Psoas muscle (tissue), 2 donors: Measurements from ENCODE around the genes PPP1CA and NUDT8.

- PRO-cap, 2 experiments: no peak in any of the 2 experiments
Observed at GRCh38 chr11:67365710-67366330, 7.6 kb downstream of the CLCF1 start.

GRCh38 chr11:67369549-67370778 lies 3.4 kb downstream of the CLCF1 start:
- PRO-cap, 2 experiments: no peak in any of the 2 experiments

GRCh38 chr11:67401276-67402357 lies at the start of gene PPP1CA:
Gene PPP1CA, minus strand, starts transcription at chr11:67401858.
- PRO-cap, 2 experiments: peak in 2 of 2 experiments; most common plus-strand start chr11:67401666 (in 2); most common minus-strand start chr11:67401851 (in 2)

GRCh38 chr11:67432071-67432581 lies 3.8 kb downstream of the RPS6KB2 start:
- PRO-cap, 2 experiments: no peak in any of the 2 experiments

GRCh38 chr11:67486607-67487253 lies 3.9 kb downstream of the AIP start:
- PRO-cap, 2 experiments: no peak in any of the 2 experiments

DNA sequence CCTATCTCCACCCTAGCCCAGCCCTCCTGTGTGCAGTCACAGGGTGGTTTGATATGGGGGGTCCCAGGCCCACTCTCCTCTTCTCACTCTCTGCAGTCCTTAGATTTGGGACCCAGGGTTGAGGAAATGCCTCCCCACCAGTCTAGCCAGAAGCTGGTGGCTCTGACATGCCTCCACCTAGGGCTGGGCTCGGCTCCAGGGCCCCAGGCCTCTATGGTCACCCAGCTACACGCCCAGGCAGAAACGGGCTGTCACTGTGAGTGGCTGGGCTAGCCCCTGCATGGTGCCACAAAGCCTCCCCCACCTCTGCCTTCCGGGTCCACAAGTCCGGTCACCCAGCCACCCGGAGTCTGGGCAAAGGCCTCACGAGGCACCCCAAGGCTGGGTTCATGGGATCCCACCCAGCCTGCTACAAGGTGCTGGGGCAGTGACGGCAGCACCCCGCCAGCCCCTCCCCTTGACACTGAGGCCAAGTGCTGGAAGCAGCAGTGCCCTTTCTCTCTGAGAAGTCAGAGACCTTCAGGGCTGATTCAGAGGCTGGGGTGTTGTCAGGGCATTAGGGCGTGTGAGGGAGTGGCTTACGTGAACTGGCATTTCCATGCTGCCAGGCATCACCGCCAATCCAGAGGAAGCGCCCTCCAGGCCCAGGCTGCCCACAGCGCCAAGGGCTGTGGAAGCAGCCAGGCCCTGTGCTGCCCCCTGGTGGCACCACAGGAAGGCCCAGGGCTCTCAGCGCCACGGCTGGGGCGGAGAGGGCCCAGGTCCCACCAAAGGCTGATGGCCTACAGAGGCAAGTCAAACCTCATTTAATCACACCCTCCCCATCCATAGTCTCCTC lies 650 bp upstream of the PITPNM1 start:
- PRO-cap, 2 experiments: no peak in any of the 2 experiments

DNA sequence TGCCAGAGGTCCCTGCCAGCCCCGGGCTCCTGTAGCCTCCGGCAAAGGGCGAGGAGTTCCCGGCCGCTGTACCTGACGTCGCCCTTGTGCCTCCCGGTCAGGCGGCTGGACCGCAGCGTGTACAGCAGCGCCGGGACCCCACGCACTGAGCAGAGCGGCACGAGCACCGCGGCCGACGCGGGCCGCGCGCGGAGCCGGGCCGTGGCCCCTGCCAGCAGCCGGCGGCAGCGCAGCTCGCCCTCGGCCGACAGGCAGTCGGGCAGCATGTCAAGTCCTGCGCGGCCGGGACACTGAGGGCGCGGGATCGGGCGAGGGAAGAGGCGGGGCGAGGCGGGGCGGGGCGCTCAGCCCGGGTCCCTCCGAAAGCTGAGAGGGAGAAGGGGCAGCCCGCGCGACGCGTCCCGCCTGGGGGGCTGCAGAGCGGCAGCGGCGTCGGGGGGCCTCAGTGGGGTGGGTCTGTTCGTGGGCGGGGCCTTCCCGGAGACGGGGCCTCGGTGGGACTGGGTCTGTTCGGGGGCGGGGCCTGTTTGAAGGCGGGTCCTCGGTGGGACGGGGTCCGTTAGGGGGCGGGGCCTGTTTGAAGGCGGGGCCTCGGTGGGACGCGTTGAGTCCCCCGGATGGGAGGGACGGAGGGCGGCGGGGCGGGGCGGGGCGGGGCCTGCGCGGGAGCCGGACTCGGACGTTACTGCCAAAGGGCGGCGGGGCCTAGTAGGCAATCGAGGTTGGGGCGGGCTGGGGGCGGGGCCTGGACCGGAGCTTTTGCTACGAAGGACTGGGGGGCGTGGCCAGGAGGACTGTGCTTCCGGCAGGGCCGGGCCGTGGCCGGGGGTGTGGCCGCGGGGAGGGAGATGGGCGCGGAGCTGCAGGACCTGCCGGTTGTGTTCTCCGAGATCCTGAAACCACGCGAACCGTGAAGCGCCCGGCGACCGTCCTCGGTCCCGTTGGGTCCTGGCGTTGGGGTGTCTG lies at the start of gene NUDT8:
TSS of gene NUDT8 (minus strand) at position 292 of the 966 bp plus-strand sequence.
- PRO-cap, 2 experiments: peak in 2 of 2 experiments; most common plus-strand start position 831 of the sequence (in 1); most common minus-strand start position 292 of the sequence (in 2)

DNA sequence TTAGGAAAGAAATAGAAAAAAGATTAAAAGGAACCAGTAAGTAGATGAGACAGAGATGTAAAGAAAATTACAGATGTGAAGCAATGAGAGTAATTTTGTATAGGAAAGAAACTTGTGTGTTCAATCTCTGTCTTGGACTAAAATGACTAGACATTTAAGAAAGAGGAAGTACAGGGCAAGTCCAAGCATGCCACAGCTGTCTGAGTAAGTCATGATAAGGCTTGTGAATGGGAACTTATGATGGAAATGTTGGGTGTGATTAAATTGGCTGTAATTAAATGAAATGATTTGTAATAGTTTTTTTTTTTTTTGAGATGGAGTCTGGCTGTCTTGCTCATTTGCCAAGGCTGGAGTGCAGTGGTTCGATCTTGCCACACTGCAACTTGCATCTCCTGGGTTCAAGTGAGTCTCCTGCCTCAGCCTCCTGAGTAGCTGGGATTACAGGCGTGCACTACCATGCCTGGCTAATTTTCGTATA lies 5.8 kb upstream of the ACY3 start:
- PRO-cap, 2 experiments: no peak in any of the 2 experiments

DNA sequence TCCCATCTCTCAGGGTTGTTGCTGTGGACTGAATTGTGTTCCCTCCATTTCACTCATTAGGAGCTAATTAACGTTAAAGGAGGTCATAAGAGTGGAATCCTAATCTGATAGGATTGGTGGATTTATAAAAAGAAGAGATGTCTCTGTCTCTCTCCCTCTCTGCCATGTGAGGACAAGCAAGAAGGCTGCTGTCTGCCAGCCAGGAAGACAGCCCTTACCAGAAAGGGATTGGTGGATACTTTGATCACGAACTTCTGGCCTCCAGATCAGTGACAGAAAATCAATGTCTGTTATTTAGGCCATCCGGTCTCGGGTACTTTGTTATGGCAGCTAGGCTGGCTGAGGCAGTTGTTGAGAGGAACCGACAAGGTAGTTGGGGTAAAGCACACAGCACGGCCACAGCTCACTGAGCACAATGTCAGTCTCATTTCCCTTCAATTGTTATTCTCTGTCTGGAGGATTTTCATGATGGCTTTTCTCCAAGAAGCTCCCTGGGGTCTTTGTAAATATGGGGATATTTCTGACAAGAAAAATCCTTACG lies 72.8 kb upstream of the ALDH3B2 start:
- PRO-cap, 2 experiments: no peak in any of the 2 experiments

DNA sequence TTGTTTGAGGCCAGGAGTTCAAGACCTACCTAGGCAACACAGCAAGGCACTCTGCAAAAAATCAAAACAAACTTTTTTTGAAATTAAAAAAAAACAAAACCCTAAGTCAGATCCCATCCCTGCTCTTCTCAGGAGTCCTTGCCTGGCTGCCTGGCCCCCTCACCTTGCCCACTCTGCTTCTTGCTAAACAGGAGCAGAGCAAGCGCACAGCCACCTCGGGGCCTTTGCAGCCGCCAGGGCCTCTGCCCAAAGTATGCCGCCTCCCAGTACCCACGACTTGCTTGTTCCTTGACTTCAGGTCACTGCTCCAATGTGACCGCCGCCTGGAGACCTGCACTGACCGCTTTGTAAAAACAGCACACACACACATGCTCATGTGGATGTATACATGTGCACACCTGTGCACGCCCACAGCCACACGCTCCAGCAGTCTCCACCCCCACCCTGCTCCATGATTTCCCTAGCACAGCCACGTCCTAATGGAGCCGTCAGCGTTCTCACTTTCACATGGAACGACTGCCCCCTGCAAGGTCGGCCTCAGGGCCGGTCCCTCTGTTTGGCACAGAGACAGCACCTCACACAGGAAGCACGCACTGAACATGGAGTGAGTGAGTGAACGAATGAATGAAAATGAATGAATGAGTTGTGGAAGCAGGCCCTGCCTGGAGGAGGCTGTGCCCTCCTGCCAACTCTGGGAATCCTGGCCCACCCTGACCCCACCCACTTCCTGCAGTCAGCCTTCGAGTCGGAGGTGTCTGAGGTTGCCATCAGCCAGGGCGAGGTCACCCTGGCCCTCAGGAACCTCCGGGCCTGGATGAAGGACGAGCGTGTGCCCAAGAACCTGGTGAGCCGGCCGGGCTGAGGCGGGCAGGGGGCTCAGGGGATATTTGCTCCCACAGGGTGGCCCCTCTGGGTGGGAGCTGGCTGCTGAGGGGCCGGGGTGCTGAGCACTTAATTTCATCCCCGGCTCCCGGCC lies 8.0 kb downstream of the ALDH3B1 start:
- PRO-cap, 2 experiments: no peak in any of the 2 experiments

- PRO-cap, 2 experiments: no peak in any of the 2 experiments
Observed at GRCh38 chr11:68021211-68022033, 9.1 kb upstream of the NDUFS8 start.

DNA sequence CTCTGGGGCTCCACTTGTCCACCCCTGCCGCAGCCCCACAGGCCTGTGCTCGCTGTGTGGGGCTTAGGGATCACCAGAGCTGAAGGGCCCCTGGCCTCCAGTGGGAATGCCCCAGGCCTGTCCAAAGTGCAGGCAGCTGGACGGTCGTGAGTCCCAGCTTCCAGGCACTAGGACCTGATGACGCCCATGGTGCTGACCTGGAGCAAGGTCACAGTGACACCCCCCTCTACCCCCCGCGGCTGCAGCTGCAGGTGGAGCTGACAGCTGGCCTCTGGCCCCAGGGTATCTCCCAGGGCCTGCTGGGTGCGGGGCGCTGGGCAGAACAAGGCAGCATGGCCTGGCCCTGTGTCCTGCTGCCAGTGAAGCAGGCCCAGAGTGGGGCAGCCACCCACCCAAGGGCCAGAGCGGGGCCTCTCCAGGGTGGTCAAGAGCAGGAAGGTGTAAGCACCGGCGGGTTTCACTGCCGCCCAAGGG lies 619 bp upstream of the TCIRG1 start:
- PRO-cap, 2 experiments: no peak in any of the 2 experiments

DNA sequence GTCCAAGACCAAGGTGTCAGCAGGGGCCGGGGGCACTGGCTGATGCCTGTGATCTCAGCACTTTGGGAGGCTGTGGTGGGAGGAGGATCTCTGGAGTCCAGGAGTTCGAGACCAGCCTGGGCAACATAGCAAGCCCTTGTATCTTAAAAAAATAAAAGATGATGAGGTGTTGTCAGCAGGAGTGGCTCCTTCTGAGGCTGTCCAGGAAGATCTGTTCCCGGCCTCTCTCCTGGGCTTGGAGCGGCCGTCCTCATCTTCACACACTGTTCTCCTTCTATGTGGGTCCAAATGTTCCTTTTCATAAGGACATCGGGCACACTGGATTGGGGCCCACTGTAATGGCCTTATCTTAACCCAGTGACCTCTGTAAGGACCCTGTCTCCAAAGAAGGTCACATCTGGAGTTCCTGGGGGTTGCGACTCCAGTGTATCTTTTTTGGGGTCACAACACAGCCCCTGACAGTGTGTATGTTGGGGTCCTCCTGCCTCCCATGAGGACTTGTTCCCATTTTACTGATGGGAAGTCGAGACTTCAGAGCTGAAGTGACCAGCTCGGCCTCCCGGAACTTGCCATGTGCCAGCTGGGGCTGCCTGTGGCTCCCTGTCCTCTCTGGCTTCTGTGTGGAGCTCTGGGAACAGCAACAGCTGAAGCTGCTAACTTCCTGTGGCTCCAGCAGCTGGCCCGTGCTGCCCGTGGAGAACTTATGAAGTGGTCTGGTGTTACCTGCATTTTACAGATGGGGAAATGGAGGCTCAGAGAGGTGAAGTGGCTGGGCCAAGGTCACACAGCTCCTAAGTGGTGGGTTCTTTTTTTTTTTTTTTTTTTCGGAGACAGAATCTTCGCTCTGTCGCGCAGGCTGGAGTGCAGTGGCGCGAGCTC lies 7.6 kb downstream of the TCIRG1 start:
- PRO-cap, 2 experiments: no peak in any of the 2 experiments

GRCh38 chr11:68050438-68051143 lies 11.8 kb downstream of the TCIRG1 start:
- PRO-cap, 2 experiments: no peak in any of the 2 experiments

GRCh38 chr11:68051224-68052599 lies 12.9 kb downstream of the TCIRG1 start:
- PRO-cap, 2 experiments: no peak in any of the 2 experiments

DNA sequence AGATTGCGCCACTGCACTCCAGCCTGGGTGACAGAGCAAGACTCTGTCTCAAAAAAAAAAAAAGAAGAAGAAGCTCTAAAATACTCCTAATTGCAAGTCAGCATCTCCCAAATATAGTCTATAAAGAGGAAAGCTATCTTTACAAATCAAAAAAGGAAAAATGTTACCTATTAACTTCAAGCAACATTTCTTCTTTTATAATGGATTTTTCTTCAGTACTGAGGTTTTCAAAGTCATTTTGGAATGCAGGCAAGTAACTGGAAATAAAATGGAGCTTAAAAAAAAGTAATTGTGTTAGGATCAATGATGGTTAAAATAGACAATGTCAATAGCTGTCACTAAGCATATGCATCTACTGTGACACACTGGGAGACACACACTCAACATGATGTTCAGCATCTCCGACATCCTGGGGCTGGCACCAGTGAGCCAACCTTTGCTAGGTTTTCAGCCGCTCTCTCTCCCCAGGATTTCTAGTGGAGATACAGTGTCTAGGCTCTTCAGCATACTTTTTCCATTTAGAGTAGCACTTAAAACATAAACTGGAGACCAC lies 25.6 kb downstream of the TCIRG1 start:
- PRO-cap, 2 experiments: no peak in any of the 2 experiments

- PRO-cap, 2 experiments: no peak in any of the 2 experiments
Observed at GRCh38 chr11:68075074-68075543, 36.3 kb downstream of the TCIRG1 start.

DNA sequence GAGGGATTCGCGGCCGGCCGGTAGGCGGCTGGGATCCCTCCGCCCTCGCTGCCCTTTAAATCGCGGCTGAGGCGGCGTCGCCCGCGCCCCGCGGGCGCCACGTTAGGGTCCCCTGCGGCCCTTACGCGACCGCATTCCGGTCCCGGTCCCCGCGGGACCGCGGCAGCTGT lies 683 bp upstream of the KMT5B start:
- PRO-cap, 2 experiments: peak in 2 of 2 experiments; most common plus-strand start position 84 of the sequence (in 2)

GRCh38 chr11:68214064-68214664 lies 1.1 kb upstream of the KMT5B start:
- PRO-cap, 2 experiments: no peak in any of the 2 experiments

DNA sequence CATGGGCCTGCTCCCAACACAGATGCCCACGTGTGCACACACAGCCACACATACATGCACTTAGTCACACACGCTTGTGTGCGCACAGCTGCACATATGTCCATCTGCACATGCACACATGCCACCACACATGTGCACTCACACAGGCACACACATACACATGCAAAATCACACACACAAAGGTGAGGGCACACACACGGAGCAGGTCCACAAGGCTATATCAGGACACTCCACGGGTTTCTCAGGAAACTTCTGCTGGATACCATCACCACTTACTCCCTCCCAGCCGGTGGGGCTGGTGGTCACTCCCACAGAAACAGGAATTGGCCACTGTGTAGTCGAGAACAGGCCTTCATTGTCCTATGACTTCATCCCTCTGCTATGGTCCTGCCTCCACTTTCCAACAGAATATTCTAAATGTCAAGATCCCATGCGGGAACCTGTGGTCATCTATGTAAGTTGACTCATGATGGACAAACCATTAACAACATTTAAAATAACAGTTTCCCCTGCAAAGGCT lies 2.2 kb downstream of the C11orf24 start:
- PRO-cap, 2 experiments: no peak in any of the 2 experiments